Psoas muscle (tissue), 2 donors: Measurements from ENCODE around the genes ALKBH5 and GRAP.

GRCh38 chr17:17778446-17779488 is 58.0 kb downstream of the SREBF1 start:
- PRO-cap, 2 experiments = no peak in any of the 2 experiments

DNA sequence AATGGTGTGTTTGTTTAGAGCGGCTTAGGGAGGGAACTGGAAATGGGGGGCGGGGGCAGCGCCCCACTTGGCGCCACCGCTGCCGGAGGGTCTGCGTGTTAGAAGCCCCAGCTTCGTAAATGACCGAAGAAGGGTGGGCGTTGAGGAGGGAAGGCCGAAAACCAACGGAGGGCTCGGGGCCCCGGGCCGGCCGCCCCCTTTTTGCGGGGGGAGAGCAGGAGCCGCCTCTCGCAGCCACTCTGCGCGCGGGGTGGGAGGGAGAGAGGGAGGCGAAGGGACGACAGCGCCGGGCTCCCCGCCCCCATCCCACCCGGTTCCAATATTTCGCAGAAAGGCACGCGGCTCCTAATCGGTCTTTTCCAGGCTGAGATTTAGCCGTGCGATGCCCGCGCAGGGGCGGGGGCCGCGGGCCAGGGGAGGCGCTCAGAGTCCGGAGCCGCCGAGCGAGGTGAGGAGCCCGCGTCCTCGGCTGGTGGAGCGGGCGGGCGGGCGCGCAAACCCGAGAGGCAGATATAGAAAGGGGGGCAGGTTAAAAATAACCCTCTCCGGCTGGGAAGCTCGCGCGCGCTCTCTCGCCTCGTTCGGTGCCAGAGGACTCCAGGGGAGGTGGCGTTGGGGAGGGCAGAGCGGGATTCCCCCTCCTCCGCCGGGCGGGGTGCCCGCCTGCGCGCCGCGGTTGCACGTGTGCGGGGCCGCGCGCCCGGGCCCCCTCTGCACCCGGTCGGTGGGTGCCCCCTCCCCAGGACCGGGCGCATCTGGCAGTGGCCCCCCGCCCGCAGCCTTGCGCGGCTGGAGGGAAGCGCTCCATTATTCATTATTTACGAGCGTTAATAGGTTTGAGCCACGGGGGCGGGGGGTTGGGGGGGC is 54.8 kb downstream of the SREBF1 start:
- PRO-cap, 2 experiments = peak in 2 of 2 experiments; most common plus-strand start position 580 of the sequence (in 1); most common minus-strand start position 471 of the sequence (in 1)

DNA sequence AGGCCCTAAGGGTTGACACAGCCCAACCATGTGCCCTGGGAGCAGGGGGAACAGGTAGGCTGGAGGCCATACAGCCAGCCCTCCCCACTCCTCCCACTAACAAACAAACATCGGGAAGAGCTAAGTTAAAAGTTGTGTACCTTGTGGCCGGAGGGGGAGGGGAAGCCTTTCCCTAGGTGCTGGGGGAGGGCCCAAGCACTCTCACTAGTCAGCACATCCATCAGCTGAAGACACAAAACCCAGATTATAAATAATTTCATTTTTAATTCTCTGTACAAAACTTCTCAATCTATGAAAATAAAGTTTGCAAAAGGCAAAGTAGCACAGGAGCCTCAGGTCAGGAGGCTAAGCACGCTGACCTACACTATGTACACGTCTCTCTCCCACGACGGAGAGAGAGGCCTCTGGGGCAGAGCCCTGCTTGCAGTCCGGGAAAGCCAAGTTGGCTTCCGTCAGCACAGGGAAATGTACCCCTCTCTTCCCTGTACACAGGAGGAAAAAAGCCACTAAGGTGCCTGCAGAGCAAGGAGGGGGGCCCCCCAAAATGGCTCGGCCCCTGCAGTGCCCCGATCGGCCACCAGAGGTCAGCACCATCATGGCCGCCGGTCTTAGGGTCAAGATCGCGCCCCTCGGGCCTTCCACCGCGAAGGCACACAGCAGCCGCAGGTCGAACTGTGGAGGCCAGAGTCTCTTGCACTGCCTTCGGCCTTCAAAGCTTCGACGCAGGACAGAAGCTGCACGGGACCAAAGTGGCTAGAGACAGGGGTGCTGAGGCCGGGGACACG is 24.8 kb downstream of the SREBF1 start:
- PRO-cap, 2 experiments = no peak in any of the 2 experiments

DNA sequence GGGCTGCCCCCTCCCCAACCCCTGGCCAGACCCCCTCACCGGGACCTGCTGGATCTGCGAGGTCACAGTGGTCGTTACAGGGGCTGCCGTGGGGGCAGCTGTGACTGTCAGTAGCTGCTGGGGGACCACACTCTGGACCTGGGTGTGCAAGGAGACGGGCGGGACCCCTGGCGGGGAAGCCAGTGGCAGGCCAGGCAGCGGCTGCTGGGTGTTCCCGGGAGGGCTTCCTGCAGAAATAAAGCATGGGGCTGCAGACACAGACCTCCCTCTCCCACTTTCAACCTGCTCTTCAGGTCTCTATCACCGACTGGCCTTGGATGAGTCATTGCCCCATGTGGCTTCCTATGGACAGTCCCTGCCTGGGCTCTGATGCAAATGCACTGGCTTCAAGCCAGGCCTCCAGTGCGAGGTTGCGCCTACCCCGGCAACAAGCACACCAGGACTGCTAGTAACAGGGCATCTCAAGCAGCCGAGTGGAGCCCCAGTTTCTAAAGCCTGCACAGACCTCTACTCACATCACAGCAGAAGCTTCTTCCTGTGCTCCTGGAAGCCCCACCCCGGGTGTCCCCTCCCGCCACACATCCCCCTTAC is 17.2 kb downstream of the SREBF1 start:
- PRO-cap, 2 experiments = no peak in any of the 2 experiments

DNA sequence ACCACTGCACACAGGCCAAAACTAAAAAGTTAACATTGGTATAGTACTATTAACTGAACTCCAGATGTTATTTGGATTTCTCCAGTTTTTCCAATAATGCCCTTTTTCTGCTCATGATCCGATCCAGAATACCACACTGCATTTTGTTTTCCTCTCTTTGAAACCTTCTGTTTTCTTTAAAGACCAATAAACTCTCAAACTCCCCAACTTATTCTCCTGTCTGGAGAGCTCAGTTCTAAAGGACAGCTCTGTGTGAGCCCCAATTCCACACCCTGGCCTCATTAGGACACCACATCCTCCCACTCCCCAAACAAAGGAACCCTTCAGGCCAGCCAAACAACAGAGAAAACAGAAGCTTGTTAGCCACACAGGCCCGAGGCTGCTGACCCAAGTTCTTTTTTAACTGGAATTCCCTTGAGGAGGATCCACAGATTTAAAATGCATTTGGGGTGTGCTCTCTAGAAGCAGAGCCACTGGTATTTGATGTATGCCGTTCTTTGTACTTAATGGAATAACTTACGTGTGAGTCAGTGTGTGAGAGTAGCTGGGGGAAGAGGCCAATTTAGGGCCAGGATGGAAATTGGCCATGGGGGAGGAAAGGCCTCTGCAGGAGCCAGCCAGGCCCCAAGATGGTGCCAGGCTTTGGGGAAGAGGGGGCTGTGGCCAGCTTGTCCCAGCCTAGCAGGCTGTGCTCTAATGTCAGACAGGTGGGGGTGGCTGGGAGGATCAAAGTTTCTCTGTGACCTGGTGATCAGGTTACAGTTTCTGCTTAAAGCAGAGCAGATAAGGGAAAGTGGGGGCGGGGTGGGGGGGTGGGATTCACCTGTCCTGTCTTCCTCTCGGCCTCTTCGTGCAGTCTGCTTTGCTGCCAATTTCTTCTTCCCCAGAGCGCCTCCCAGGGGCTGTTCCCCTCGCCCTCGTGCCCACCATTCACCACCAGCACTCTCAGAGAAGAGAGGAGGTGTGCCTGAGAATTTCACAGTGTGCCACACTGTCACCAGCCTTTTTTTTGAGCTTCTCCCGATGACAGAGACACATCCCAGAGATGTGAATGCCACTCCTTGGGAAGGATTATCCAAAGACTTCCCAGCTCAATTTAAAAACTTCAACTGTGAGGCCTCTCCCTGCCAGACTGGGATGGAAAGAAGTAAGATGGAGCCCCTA is 50.9 kb downstream of the TOM1L2 start:
- PRO-cap, 2 experiments = no peak in any of the 2 experiments

DNA sequence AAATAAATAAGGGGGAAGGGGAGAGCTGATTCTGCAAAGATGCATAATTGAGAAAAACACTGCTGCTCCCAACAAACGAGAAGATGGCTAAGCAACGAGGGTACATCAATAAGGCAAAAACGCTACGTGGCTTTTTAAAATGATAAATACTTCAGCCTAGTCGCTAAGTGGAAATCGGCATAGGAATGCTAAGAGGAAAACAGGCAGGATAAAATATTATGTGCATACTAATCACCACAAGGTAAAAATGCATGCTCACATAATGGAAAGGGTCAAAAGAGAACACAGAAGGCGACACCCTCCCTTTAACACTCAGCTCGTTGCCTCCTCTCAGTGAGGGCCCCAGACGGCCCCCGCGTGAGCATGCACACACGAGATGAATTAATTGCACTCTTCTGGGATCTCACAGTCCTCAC is 44.0 kb downstream of the TOM1L2 start:
- PRO-cap, 2 experiments = no peak in any of the 2 experiments

DNA sequence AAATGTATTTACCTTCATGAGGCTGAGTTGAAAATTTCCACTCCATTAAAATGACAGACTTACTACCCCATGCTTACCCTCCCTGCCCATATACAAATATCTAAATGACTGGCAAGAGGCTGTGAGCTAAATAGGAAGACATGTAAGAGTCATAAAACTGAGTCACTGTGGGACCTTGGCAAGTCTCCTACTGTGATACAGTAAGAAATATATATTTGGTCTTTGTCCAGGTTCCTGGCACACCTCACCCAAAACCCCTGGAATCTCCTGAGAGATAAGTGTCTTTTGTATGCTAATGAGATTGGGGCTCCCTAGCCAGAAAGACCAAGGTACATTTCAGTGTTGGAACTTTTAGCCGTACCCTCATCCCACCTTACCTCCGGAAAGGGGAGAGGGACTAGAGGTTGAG is 13.7 kb downstream of the TOM1L2 start:
- PRO-cap, 2 experiments = no peak in any of the 2 experiments

GRCh38 chr17:18038051-18038773 is 756 bp downstream of the ATPAF2 start:
- PRO-cap, 2 experiments = no peak in any of the 2 experiments

GRCh38 chr17:18040324-18041199 is 1.4 kb downstream of the GID4 start:
- PRO-cap, 2 experiments = peak in 2 of 2 experiments; most common plus-strand start chr17:18040578 (in 1); most common minus-strand start chr17:18040819 (in 2)

GRCh38 chr17:18104147-18104944 is 4.2 kb upstream of the MYO15A start:
- PRO-cap, 2 experiments = no peak in any of the 2 experiments

DNA sequence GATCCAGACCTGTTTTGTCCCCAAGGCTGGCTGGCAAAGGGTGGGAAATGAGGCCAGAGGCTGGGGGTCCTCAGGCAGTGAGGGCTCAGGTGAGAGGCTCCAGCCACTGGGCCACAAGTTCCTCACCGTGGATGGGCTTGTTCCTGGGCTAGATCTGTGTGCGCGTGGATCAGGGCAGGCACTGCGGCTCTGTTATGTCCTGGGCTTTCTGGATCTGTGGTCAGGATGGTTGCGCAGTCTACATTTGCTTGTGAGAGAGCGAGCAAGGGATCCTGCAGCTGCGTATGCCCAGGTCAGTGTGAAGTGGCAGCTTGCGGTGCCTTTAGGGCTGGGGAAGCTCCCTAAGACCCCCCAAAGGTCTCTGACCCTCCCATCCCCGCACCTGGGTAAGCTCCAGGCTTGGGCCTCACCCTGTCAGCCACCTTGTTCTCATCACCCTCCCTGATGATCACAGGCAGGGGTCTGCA is 705 bp downstream of the MYO15A start:
- PRO-cap, 2 experiments = no peak in any of the 2 experiments

DNA sequence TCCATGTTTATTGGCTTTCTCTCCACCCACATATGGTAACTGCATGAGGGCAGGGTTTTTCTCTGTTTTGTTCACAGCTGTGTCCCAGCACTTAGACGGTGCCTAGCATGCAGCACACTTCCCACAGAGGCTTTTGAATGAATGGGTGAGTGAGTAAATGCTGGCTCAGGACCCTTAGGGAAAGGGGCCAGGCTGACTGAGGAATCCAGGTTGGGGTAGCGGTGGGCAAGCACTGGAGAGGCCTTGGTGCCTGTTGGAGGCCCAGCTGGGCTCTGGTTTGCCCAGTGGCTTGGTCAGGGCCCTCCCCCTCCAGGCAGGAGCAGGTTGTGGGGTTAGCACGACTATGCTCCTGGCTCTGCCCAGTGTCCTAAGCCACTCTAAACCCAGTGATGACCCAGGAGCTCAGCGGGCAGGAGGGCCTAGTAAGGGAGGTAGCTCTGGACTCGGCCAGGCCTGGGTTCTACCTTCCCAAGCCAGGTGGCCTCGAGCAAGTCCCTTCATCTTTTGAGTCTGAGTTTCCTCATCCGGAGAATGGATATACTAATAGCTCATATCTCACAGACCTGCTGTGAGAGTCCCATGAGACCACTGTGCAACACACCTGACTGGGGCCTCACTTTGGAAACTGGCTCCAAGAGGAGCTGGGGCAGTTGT is 7.5 kb downstream of the MYO15A start:
- PRO-cap, 2 experiments = no peak in any of the 2 experiments

GRCh38 chr17:18183556-18184167 is at the start of gene ALKBH5:
TSS of gene ALKBH5 (plus strand) at chr17:18183828.
- PRO-cap, 2 experiments = peak in 2 of 2 experiments; most common plus-strand start chr17:18183828 (in 2); most common minus-strand start chr17:18183750 (in 2)

- PRO-cap, 2 experiments = no peak in any of the 2 experiments
Observed at GRCh38 chr17:18186254-18187301, 3.0 kb downstream of the ALKBH5 start.

DNA sequence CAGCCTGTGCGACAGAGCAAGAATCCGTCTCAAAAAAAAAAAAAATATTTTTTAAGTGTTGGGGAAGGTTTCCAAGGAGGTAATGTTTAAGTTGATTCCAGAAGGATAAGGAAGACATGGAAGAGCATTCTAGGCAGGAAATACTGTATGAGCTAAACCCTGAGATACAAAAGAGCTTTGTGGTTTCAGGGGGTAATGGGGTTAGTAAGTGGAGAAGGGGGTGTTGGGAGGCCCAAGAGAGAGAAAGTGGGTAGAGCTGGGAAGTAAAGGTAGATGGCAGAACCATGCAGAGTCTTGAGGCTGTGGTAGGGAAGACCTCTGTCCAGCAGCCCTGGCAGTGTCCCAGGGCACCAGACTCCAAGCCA is 17.8 kb upstream of the LLGL1 start:
- PRO-cap, 2 experiments = no peak in any of the 2 experiments

DNA sequence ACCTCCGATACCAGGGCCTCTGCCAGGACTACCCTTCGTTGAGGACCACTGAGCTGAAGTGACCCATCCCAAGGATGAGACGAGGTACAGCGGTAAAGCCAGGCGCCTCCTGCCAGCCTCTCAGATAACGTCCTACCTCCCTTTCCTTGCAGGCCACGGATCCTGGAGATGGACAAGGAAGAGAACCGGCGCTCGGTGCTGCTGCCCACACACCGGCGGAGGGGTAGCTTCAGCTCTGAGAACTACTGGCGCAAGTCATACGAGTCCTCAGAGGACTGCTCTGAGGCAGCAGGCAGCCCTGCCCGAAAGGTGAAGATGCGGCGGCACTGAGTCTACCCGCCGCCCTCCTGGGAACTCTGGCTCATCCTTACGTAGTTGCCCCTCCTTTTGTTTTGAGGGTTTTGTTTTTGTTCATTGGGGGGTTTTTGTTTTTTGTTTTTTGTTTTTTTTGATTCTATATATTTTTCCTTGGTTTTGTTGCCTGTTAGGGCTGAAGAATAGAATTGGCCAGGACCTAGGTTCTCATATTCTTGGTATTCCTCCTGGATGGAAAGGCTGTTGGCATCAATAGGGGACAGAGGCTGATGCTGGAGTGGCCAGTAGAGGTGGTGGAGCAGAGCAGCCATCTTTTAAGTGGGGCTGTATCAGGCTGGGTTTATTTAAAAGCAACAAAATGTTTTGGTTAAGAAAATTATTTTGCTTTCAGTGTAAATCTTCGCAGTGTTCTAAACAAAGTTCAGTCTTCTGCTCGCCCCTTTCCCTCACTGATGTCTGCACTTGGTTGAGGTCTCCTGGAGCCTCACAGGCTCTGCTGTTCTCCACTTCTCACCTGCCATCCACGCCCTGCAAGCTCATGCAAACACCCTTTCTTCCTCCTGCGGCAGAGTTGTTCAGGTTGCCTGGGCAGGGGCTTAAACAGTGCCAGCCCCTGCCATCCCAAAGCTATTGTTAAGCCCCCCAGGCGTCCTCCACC is 17.1 kb upstream of the LLGL1 start:
- PRO-cap, 2 experiments = no peak in any of the 2 experiments

- PRO-cap, 2 experiments = no peak in any of the 2 experiments
Observed at GRCh38 chr17:18247620-18248095, 10.9 kb downstream of the FLII start.

DNA sequence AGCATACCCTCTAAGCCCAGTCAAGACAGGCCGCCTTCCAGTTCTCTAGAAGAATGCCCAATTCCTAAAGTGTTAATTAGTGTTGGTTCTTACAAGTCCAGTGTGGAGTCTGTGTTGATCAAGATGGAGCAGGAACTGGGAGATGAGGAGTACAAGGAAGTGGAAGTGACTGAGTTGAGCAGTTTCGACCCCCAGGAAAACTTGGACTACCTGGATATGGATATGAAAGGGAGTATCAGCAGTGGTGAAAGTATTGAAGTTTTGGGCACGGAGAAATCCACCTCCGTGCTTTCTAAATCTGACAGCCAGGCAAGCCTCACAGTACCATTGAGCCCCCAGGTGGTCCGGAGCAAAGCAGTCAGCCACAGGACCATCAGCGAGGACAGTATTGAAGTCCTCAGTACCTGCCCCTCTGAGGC is 1.9 kb downstream of the SMCR8 start:
- PRO-cap, 2 experiments = no peak in any of the 2 experiments

DNA sequence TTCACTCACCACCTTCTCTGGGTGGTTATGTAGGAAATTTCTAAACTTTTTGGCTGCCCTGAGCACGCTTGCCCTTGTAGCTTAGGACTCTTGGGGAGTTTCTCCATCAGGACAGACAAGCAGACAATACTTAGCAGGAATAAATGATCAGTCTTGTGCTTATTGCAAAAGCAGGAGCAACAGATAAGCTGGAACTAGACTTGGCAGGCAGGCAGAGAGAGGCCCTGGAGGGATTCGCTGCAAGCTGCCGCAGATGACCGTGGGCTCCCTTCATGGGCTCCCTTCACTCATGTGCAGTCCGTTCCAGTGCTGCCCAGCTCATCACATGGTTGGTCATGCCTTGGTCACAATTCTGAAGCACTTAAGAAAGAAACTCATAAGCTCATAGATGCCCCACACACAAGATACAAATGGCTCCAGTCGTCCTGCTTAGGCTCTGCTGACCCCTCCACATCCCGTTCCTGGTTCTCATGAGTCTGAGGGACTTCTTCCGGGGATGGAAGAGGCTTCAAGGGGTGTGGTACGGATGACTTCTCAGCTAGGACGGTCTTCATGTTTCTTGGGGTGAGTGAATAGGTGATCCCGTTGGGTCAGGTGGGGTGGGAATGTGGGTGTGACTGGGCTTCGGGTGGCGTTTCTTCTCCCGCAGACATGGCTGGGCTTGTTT is 2.3 kb upstream of the SLC5A10 start:
- PRO-cap, 2 experiments = no peak in any of the 2 experiments

GRCh38 chr17:19046777-19047237 is at the start of gene GRAP:
TSS of gene GRAP (minus strand) at chr17:19046957.
- PRO-cap, 2 experiments = no peak in any of the 2 experiments